ENCODE measurements around a stretch of chr21.

GRCh38 chr21:5065171-5065866 lies 5456.1 kb upstream of the TPTE start:
- PRO-cap, 3 experiments = no peak in any of the 3 experiments

GRCh38 chr21:6371811-6372114 lies 4149.6 kb upstream of the TPTE start:
- PRO-cap, 3 experiments = no peak in any of the 3 experiments

GRCh38 chr21:6852887-6853117 lies 3668.6 kb upstream of the TPTE start:
- PRO-cap, 3 experiments = peak in 1 of 3 experiments; most common plus-strand start chr21:6852966 (in 1)

GRCh38 chr21:8996788-8997872 lies 1524.3 kb upstream of the TPTE start:
- PRO-cap, 3 experiments = no peak in any of the 3 experiments

- PRO-cap, 3 experiments = peak in 3 of 3 experiments; most common plus-strand start chr21:14027443 (in 3); most common minus-strand start chr21:14027299 (in 3)
These were observed 183.4 kb downstream of the LIPI start for GRCh38 chr21:14026925-14028254.

GRCh38 chr21:14454196-14454889 lies 71.4 kb upstream of the HSPA13 start:
- PRO-cap, 3 experiments = no peak in any of the 3 experiments

- PRO-cap, 3 experiments = no peak in any of the 3 experiments
These were observed 60.0 kb downstream of the SAMSN1 start for GRCh38 chr21:14486136-14486508.

- PRO-cap, 3 experiments = no peak in any of the 3 experiments
These were observed 33.9 kb downstream of the SAMSN1 start for GRCh38 chr21:14511950-14512932.

GRCh38 chr21:14762710-14763448 lies 216.8 kb upstream of the SAMSN1 start:
- PRO-cap, 3 experiments = peak in 2 of 3 experiments; most common plus-strand start chr21:14763380 (in 1); most common minus-strand start chr21:14763188 (in 2)

GRCh38 chr21:14918349-14918936 lies 146.4 kb downstream of the NRIP1 start:
- PRO-cap, 3 experiments = no peak in any of the 3 experiments

DNA sequence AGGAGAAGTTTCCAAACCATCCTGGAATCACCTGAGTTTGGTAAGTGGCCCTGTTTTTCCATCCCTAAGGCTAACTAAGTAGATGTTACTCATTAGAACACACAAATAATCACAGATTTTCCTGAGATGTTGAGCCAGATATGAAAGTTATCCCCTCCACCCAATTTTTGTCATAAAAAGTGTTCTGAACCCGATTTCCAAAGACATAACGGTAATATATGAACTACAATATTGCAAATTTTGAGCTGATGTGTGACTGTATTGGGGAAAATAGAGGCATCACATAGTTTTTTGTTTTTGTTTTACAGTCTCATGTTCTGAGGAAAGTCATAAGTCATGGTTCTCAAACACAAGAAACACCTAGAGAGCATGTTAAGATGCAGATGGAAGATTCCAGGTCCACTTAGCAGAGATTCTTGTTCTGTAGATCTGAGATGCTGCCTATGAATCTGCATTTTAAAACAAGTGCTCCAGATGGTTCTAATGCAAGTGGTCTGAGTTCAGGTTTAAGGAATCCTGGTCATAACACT lies 101.5 kb downstream of the NRIP1 start:
- PRO-cap, 3 experiments = no peak in any of the 3 experiments

- PRO-cap, 3 experiments = no peak in any of the 3 experiments
These were observed 1.7 kb downstream of the NRIP1 start for GRCh38 chr21:15063013-15063619.

DNA sequence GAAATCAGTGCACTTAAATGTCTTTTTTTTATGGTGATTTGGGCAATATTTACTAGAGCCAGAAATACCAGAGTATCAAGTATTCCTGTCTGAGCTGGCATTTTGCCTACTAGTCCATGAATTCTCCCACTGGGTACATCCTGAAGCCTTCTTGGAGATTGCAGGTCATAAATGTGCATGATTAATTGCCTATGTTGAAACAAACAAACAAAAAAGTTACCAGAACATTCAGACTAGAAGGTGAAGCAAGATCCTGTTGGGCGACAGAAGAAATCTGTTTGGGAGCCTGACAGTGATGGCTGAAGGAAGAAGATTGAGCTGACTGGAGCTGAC lies 127.4 kb upstream of the NRIP1 start:
- PRO-cap, 3 experiments = peak in 1 of 3 experiments; most common plus-strand start position 271 of the sequence (in 1)

DNA sequence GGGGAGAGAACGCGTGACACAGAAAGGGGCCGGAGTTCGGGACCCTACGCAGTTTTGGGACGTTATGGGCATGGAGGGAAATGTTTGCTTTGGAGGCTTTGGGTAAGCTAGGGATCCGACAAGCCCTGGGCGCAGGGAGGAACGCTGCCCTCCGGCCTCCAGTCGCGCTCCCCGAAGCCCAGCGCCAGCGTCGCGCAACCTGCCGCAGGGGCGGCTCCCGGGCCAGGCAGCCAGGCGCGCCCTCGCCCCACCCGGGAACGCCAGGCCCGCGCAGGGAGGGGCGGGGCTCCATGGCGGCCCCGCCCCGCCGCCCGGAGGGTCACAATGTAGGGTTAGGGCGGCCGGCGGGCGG lies 268 bp upstream of the USP25 start:
- PRO-cap, 3 experiments = peak in 3 of 3 experiments; most common minus-strand start position 173 of the sequence (in 2)

DNA sequence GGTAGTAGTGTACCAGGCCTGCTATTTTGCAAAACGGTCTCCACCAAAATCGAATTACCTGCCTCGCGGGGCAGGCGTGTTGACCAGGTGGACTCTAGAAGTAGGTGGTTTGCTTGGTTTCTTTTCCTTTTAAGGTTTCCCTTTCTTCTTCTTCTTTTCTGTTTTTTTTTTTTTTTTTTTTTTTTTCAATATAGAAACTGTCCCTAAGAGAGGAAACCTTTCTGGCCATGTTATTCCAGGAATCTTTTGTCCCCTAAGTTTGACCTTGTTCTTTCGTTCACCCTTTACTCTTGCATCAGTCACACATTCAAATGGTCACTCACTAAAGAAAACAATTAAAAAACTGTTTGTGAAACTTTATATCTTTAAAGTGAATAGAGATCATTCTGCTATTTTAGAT lies 1.0 kb downstream of the USP25 start:
- PRO-cap, 3 experiments = peak in 1 of 3 experiments; most common minus-strand start position 102 of the sequence (in 1)

GRCh38 chr21:16264131-16264910 lies 534.5 kb downstream of the USP25 start:
- PRO-cap, 3 experiments = no peak in any of the 3 experiments

DNA sequence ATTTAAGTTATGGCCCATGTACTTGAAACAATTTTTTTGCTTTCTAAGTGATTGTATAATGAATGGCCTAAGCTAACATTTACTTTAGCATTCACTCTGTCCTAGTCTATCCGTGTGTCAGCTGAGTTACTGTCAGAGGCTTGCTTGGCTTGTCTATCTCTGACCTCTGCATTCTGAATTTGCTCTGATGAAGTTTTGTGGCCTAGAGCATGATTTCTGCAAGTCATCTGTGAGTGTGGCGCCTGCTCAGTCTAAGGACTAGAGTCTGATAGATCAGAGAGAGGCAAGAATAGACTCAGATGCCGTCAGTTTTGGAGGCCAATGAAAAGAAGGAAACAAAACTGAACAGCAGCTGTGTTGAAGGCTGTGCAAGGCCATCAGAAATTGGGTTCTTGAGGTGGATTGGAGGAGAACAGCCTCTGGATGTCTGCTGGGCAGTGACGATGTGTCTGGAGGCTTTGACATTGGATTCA lies 573.0 kb downstream of the USP25 start:
- PRO-cap, 3 experiments = peak in 1 of 3 experiments; most common plus-strand start position 387 of the sequence (in 1); most common minus-strand start position 260 of the sequence (in 1)

DNA sequence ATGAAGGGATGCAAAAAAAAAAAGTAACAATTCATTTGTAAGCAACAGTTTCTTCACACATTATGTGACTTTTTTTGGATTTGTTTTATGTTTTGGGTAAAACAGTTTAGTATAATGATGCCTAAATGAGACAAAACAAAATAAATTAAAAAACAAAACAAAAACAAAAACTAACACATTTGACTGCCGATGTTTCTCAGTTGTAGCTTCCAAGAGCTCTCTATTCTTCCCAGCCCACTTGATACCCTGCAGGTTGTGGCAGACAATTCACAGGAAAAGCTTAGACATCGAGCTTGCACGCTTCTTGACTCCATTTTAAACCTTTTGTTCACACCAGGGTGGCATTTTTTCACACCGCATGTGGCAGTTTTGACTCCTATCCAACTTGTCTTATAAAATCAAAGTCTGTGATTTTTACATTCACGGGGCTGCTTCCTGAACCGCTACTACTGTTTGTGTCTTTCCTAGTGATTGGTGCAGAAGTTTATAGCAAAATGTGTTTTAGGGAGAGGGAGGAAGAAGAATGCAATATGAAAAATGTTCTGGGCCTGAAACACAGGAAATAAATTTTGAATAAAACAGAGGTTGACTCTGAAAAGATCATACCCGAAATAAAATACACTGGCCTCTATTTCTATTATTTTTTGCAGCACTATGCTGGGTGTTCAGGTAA lies 575.9 kb downstream of the USP25 start:
- PRO-cap, 3 experiments = peak in 1 of 3 experiments; most common plus-strand start position 528 of the sequence (in 1); most common minus-strand start position 317 of the sequence (in 1)

- PRO-cap, 3 experiments = no peak in any of the 3 experiments
These were observed 677.5 kb downstream of the USP25 start for GRCh38 chr21:16407205-16407732.

- PRO-cap, 3 experiments = no peak in any of the 3 experiments
These were observed 802.8 kb upstream of the CXADR start for GRCh38 chr21:16710073-16710424.